ENCODE measurements around a stretch of chr22.

GRCh38 chr22:27867429-27867968, 51.6 kb downstream of the PITPNB start:
- PRO-cap = no peak

DNA sequence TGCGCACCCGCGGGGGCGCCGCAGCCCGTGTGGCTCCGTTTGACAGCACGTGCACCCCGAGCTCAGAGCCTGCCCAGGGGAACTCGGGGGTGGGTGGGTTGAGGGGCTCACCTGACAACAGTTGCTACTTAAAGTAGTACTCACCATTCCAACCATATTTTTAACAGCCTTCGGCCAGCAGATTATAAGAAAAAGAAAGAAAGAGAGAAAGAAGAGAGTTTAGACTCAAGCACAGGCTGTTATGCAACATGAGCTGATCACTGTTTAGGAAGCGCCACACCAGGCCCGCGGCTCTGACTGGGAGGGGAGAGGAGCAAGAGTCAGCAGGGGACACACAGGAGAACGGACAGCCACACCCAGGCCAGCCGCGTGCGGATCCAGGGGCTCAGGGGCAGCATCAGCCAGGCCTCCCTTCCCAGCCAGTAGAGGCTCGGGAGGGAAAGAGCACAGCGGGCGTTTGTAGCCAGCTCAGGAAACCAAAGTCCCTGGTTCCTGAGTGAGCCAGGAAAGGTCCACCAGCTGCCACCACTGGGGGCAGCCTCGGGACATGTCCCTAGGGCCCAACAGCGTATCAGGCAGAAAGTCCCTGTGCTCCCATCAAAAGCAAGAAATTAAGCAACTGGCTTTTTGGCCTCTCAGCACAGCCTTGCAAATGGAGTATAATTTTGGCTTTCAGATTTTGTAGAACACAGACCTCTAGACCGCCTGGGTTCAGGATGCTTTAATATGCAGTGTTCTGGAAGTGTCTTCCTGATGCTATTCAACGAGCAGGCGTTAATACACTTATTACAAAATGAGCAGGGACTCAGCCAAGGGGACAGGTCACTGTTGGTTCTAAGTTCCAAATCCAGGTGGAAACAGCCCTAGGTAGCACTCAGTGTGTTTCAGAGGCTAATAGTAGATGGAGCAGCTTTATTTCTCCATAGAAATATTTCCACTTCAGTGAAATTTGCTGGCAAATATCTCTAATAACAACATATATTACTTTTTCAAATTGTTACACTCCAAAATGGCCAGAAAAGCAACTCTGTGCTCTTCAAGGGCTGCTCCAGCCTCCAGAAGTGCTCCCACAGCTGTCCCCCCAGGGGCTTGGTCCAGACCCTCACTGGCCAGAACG, 71.9 kb upstream of the PITPNB start:
- PRO-cap = no peak

- PRO-cap = no peak
Observed at GRCh38 chr22:28484553-28485518, 194.8 kb downstream of the TTC28 start.

GRCh38 chr22:28754130-28754491, 12.3 kb downstream of the HSCB start:
- PRO-cap = no peak

DNA sequence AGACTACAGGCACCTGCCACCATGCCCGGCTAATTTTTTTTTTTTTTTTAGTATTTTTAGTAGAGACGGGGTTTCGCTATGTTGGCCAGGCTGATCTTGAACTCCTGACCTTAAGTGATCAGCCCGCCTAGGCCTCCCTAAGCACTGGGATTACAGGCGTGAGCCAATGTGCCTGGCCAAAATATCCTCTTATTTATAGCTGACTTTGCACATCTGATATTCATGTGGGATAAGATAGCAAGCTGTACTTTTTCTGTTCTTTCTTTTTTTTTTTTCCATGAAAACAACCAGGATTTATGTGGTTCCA, 40.0 kb downstream of the CCDC117 start:
- PRO-cap = no peak

GRCh38 chr22:28821498-28822023, 49.1 kb downstream of the CCDC117 start:
- PRO-cap = no peak

DNA sequence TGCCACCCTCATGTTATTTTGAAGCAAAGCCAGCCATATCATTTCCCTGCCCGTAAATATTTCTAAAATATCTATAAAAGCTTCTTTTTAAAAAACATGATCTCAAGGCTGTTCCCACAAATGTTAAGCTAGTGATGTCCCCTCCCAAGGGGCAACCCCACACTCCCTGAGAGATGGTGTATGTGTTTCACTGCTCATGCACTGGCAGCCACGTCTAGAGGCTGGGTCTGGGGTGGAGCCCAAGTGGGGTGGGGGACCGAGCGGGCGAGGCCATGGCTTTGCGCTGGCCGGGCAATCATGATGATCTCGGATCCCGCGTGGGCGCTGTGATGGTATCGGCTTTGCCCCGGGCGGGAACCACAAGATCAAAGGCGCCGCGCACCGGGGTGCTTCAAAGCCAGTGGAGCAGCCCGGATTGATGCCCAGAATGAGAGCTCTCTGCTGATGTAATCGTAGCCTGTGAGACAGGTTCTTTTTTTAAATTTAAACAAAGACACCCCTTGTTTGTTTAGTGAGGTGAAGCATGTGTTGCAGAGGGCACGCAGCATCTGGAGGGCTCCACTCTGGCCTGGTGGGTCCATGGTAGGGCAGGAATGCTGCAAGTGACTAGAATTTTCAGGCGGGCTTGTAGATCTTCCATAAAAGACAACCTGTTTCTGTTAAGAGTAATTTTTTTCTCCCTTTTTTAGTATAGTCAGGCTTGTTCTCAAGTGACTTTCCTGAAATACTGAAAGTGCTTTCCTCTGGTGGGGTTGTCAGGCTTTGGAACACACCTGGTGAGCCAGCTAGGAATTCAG, 40.5 kb downstream of the ZNRF3 start:
- PRO-cap = no peak

GRCh38 chr22:29022016-29022708, 39.5 kb downstream of the C22orf31 start:
- PRO-cap = no peak

DNA sequence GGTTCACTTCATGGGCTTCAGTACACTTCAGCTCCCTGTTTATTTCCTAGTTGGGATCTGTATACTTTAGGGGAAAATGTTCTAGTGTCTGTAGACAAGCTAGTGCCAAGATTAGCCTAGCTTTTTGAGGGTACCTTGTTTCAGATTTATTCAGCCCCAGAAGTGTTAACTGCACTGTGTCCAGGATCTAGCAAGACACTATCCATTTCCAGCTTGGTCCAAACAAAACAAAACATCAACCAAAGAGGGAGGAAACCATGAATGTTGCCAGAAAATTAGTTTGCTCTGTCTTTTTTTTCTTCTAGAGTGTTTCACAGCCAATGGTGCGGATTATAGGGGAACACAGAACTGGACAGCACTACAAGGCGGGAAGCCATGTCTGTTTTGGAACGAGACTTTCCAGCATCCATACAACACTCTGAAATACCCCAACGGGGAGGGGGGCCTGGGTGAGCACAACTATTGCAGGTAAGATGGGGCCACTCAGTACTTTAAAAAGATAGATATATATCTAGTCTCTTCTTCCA, 21.2 kb downstream of the KREMEN1 start:
- PRO-cap = no peak

GRCh38 chr22:29121079-29121531, 48.3 kb downstream of the KREMEN1 start:
- PRO-cap = no peak

- PRO-cap = no peak
Observed at GRCh38 chr22:29152725-29153317, 52.9 kb upstream of the EMID1 start.

GRCh38 chr22:29266576-29267520, 933 bp downstream of the RHBDD3 start:
- PRO-cap = no peak

GRCh38 chr22:29309167-29309774, 2.8 kb downstream of the GAS2L1 start:
- PRO-cap = no peak

- PRO-cap = no peak
Observed at GRCh38 chr22:29695096-29695574, 24.7 kb upstream of the CABP7 start.

DNA sequence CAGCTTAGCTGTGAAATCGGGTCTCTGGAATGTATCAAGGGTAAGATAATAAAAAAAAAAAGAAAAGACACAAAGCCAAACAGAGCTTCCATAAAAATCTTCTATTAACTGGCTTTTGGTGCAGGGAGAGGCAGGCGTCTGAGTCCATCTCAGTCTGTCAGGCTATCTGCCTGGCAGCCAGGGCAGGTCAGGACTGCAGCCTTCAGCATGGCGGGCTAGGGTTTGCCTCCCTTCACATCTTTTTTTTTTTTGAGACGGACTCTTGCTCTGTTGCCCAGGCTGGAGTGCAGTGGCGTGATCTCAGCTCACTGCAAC, 28.7 kb downstream of the UQCR10 start:
- PRO-cap = no peak

DNA sequence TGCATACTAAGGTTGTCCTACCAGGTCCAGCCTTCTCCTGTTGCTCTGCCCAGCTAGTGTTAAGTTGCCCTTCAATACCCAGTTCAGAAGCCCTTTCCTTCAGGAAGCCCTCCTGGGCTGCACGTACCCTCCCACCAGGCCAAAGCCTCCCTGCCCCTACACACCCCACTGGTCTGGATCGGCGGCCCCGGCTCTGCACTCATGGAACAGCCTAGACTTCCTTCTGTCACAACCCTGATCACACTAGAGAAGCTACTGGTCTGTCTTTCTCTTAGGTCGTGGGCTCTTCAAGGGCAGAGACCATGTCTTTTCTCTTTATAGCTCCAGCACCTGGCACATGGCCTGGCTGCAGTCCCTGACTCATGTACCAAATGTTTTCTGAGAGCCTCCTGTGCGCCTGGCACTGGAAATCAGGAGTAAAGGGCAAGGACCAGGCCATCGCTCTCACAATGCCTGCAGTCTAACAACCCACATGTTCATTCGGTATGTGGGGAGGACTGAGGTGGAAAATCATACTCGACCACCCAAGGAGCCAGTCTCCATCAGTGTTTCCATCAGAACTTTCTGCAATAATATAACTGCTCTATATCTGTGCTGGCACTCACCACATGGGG, 7.5 kb downstream of the ASCC2 start:
- PRO-cap = no peak

GRCh38 chr22:30182390-30182695, 64.2 kb downstream of the LIF start:
- PRO-cap = no peak

- PRO-cap = no peak
Observed at GRCh38 chr22:30226110-30226854, 20.3 kb downstream of the LIF start.

DNA sequence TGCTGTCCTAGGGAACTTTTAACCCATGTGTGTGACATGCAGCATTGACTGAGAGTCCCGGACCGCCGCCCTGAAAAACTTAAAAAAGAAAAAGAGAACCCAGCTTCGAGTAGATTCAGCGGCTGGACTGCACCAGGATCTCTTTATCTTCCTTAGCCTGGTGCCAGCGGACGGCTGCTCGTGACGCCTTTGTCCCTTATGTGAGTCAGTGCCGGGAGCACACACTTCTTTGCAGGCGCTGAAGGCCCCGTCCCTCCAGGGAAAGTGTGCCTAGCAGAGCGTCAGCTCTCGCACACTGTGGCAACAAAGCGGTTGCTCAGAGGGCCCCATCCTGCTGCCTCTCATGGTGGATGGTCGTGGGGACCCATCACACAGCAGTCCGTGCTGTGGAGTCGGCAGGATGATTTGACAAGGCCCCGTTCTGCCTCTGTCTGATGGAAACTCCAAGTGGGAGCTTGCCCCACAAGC, 7.9 kb downstream of the OSM start:
- PRO-cap = no peak

DNA sequence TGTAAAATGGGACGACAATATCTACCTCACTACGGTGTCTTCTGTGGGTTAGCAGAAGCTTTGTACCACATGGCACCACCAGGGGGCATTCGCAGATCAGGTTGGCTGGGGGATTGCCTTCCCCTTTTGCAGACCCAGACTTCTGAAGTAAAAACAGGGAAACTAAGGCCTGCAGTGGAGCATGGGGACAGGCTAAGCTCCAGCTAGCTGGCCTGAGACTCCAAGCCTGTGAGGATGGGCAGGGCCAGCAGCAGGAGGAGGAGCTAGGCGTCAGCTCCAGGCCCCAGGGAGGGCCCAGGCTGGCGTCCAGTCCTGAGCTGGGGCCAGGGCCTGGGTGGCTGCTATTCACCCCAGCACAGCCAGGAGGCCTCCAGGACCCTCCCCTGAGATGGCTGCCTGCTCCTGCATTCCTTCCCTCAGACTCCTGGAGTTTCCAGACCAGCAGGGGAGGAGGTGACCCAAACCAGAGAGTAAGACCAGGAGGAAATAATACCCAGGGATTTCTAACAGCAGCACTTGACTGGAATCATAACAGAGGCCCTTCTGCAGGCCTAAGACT, 1.4 kb downstream of the CASTOR1 start:
- PRO-cap = no peak

Measured in mesothelial cell of epicardium (in vitro differentiated cells).